Subcutaneous preadipocyte (primary cell): ENCODE results near the genes PLEKHG6 and VAMP1.

DNA sequence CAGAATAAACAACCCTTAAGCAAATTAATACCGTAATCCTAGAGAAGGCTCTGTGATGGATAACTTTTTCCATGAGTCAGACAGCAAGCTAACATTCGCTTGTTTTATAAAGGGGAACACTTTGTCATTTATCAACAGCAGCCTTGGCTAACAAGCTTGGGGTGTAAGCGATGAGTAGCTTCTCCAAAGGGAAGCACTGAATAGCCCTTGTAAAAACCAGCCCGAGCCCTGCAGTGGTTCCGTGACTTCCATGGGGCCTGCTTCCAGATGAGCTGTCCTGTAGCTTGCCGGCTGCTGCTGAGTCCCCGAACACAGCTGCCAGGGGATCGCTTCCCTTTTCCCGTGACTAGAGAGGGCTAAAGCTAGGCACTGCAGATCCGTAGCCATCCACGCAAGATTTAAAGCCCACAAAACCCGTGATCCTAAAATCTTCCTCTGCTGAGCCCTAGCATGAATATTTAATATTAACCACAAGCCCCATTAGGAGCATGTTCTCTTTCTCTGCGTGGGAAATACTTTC, 29.7 kb downstream of the CD9 start:
- CAGE, long polyA plus RNA, result no peak

DNA sequence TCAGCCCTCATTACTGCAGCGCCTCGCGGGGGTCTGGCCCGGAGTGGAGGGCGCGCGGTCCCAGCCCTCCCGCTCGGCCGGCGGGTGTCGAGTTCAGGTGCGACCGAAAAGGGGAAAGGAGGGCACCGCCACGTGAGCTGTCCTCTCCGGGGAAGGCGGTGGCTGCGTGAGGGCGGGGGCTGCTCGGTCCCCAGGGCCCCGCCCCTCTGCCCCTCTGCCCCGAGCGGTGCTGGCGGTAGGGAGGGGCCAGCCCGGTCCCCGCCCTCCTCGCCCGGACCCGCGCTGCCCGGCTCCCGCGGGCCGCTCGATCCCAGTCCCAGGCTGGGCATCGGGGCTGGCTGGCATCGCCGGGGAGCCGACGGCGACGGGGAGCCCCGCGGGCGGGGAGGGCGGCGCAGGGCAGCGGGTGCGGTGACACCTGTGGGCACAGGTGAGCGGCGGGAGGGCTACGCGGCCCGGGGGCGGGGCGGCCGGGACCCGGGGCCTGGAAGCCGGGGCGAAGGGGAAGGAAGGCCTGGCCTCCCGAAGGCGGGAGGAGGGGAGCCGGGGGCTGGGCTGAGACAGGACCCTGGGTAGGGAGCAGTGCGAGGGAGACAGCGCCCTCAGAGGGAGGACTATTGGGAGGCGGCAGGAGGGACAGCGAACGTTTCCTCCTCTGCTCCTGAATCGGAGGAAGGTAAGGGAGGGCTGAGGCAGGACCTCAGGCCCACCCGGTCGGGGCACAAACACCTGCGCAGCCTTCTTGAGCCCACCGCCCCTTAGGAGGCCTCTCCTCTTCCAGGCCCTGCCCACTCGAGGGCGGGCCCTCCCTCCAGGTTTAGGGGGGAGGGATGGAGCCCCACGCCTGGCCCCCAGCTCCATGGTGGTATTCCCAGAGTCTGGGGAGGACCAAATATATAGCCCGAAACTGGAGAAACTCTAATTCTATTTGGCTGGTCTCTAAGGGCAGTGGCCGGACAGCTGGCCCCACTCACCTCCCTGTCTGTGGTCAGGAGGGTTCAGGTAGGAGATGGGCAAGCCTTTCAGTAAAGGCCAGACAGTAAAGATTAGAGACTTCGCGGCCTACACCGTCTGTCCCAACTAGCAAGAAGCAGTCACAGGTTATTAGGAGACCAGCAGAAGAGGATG, at the start of gene PLEKHG6:
PLEKHG6 (plus strand) TSS at position 264 of the 1,128 bp plus-strand sequence.
- CAGE, long polyA plus RNA, result no peak

GRCh38 chr12:6337589-6337888, 4.3 kb downstream of the TNFRSF1A start:
- CAGE, long polyA plus RNA, result no peak

DNA sequence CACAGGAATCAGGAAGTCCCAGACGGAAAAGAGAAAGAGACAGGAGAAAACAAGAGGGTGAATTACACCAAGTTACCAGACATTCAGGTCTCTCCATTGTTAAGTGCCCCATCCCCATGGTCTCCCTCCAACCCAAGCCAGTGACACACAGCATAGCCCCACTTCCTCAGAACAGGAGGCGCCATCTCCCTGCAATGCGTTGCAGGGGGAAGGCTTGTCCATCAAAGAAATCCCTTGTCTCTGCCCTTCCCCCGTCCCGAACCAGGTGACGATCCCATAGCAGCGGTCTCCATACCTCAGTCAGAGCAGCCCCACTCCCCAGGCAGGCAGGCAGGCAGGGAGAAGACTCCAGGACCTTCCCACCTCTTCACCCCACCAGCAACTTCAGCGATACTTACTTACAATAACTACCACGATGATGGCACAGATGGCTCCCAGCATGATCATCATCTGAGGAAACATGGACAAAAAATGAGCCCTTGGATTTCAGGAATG, 5.9 kb downstream of the VAMP1 start:
- CAGE, long polyA plus RNA, result no peak

GRCh38 chr12:6470517-6471471, at the start of gene VAMP1:
TSS of gene VAMP1 (minus strand) at chr12:6470677.
- CAGE, long polyA plus RNA, result no peak

DNA sequence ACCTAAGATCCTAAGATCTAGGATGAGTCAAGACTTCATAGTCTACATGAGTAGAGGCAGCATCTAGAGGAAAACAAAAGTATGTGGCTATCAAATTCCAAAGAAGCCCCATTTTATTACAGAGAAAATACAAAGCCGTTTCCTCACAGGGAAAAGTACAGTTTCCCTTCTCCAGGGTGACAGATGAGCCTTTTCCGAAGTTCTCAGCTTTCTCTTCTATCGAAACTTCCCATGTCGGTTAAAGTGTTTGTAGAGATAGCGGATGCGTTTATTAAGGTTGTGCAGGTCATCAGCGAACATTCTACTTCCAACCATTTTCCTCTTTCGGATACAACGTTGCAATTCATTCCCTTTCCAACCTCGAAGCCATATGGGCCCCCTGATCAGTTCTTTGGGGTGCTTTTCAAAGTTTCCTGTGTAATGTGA, 994 bp downstream of the MRPL51 start:
- CAGE, long polyA plus RNA, result no peak

DNA sequence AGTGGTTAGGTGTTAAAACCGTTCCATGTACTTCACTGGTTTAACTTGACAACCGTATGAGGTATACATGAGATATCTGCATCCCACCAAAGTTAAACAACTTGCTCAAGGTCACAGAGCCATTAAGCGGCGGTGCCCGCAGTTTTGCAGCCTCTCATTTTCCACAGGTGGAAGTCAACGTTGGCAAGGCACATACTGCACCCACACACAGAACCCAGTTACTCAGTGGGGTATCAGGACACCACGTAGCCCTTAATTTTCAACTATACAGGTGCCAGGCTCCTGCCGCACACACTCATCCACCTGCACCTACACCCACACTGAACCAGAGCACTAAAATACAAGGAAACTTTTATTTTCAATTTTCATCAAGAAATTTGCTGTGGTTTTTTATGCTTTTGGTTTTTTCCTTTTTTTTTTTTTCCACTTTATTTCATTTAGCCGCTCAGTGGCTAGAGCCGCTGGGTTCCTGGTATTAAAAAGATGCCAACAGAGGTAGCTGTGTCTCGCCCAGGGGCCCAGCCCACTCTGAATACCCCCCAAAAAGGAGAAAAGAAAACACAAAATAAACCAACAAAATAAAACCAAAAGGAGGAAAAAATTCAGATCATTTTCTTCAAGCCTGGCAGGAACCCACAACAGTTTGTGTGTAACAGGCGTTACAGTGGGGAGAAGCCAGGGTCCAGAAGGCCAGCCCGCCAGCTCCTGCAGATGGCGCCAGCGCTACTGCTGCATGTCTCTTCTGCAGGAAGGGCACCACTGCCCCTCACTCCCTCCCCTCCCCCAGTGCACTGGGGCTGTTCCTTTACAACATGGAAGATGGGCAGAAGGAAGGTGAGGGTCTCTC, 1.9 kb upstream of the NOP2 start:
- CAGE, long polyA plus RNA, result no peak

DNA sequence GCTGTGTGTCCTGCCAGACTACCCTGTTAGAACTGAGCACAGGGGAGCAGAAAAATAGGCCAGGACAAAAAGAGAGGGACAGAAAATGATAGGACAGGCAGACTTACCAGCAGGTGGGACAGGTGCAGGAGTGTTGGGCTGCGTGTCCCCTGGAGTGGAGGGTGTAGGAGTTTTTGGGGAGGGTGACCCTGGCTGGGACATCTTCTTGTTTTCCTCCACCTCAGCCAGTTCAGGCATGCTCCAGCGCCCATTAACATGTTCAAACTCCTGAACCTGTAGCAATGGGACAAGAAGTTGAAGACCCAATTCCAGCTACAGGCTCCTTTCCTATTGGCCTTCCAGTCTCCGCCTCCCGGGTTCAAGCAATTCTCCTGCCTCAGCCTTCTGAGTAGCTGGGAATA, 13.5 kb upstream of the NOP2 start:
- CAGE, long polyA plus RNA, result no peak

- CAGE, long polyA plus RNA, result no peak
Observed at GRCh38 chr12:6593440-6593639, 13.8 kb downstream of the CHD4 start.

DNA sequence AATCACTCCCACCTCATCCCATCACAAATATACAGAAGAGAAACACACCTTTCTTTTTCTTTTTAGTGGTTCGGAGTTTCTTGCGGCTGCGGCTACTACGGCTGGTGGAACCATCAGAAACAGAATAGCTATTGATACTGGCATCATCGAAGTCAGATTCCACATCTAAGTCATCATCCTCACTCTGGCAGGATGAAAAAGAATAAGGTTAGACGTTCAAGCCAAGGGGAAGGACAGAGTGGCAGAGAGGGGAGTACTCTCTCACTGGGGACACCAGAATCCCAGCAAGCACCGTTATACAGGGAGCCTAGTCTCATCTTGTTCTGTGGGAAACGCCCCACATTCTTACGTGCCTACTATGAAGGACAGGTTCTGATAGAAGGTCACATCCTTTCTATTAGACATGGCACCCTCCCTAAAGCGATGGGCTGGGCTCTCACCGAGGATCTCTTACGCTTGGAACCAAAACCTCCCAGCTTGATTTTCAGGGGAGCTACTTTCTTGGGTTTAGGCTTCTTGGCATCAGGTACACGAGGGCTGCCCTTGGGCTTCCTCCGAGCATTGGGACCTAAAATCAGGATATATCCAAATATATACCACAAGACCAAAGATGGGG, 6.6 kb downstream of the CHD4 start:
- CAGE, long polyA plus RNA, result no peak

DNA sequence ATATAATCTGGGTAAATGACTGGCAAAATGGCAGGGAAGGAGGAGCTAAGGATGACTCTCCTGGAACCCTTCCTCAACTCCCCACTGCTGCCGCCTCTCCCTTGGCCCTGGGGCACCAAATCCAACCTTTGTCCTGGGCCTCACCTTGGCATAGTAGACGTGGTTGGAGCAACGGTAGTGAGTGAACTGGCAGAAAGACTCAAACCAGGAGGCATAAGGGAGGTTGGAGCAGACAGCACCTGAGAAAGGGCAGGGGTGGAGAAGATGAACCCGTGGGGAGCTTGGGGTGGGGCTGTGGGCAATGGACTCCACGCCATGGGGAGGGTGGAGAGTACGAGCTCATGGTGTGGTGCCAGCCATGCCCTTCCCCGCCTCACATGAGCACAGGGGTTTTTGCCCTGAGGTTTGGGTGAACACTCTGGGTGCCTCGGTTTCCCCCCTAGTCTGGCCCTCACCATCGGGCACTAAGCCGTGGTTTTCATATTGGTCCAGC, 847 bp downstream of the ACRBP start:
- CAGE, long polyA plus RNA, result no peak

GRCh38 chr12:6729101-6729683, 5.3 kb downstream of the COPS7A start:
- CAGE, long polyA plus RNA, result no peak

DNA sequence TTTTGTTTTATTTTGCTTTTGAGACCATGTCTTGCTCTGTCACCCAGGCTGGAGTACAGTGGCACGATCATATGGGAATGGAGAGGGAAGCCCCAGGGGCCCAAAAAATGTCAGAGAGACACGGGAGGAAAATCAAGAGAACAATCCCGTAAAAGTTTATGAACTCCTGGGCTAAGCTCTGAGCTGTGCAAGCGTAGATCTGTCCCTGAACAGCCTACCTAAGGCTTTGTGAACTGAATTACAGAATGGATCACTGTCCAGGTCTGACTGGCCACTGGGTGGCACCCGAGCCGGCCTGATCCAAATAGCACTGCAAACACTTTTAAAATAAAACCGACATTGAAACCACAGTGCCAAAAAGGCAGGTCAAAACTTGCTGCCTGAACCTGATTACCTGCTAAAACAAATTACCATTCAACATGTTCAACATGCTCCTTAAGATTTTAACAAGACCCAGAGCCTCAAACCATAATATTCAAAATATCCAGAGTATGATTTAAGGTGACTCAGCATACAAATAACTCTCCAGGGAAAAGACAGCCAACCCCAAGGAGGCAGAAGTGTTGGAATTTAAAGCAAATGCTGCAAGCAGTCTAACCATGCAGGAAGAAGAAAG, 11.9 kb downstream of the COPS7A start:
- CAGE, long polyA plus RNA, result no peak

GRCh38 chr12:6769026-6770074, 3.0 kb upstream of the LAG3 start:
- CAGE, long polyA plus RNA, result no peak

GRCh38 chr12:6790616-6791210, 1.4 kb downstream of the CD4 start:
- CAGE, long polyA plus RNA, result no peak

GRCh38 chr12:6791742-6792971, 2.8 kb downstream of the CD4 start:
- CAGE, long polyA plus RNA, result no peak

DNA sequence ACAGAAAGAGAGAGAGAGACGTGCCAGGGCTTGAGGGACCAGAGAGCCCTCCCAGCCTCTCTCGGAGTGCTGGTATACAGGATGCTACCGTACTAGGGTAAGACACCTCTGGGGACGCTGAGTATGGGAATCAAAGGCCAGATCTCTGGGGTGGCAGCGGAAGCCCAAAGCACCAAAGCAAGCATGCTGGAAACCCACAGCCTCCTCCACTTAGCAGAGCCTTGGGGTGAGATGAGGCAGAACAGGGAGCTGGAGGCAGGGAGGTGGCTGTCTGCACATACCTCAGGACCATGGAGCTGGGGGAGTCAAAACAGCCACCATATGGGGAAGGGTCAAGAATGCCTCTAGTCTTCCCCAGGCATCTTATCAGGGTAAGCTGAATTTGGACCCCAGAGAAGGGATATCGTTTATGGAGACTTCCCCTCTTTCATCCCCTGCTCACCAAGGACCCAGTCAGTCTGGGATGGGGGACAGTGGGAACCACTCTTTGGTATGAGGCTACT, 3.7 kb downstream of the CD4 start:
- CAGE, long polyA plus RNA, result no peak

- CAGE, long polyA plus RNA, result no peak
Observed at GRCh38 chr12:6819861-6820667, 1.6 kb upstream of the GPR162 start.

DNA sequence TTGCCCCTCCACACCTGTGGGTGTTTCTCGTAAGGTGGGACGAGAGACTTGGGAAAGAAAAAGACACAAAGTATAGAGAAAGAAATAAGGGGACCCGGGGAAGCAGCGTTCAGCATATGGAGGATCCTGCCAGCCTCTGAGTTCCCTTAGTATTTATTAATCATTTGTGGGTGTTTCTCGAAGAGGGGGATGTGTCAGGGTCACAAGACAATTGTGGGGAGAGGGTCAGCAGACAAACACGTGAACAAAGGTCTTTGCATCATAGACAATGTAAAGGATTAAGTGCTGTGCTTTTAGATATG, 12.7 kb upstream of the SPSB2 start:
- CAGE, long polyA plus RNA, result no peak

GRCh38 chr12:6923818-6924744, 3.7 kb upstream of the ATN1 start:
- CAGE, long polyA plus RNA, result no peak